ENCODE measurements around a stretch of chr20.

DNA sequence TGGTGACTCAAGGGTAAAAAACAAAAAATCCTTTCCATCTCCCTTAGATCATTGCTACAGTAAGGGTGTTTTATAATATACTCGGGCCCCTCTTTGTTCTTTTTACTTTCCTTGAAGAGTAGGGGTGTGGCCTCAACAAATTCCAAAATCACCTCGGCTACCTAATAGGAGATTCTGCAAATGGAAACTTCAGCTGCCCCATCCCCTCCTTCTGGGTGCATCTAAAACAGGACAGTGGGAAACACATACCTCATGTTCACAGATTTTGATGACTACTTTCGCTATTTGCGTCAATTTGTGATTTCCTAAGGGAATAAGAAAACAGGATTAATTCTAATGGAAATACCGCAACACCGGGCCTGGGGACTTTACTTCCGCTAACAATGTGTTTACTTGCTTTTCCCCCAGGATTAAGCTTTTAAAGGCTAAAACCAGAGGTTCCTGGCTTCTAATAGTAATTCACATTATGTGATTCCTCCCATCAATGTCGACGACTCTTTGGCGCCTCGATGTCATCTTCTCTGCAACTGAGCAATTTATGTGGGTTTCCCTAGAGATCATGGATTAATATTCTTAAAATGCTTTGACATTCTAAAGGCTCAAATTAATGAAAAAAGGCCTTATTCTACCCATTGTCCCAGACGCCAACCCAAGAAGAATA, 69.4 kb downstream of the ZMYND8 start:
- PRO-cap, 7 experiments: no peak in any of the 7 experiments
- RAMPAGE, long total RNA, 2 experiments: no peak in any of the 2 experiments

GRCh38 chr20:47312870-47313233, 43.6 kb downstream of the ZMYND8 start:
- PRO-cap, 7 experiments: no peak in any of the 7 experiments
- RAMPAGE, long total RNA, 2 experiments: no peak in any of the 2 experiments

DNA sequence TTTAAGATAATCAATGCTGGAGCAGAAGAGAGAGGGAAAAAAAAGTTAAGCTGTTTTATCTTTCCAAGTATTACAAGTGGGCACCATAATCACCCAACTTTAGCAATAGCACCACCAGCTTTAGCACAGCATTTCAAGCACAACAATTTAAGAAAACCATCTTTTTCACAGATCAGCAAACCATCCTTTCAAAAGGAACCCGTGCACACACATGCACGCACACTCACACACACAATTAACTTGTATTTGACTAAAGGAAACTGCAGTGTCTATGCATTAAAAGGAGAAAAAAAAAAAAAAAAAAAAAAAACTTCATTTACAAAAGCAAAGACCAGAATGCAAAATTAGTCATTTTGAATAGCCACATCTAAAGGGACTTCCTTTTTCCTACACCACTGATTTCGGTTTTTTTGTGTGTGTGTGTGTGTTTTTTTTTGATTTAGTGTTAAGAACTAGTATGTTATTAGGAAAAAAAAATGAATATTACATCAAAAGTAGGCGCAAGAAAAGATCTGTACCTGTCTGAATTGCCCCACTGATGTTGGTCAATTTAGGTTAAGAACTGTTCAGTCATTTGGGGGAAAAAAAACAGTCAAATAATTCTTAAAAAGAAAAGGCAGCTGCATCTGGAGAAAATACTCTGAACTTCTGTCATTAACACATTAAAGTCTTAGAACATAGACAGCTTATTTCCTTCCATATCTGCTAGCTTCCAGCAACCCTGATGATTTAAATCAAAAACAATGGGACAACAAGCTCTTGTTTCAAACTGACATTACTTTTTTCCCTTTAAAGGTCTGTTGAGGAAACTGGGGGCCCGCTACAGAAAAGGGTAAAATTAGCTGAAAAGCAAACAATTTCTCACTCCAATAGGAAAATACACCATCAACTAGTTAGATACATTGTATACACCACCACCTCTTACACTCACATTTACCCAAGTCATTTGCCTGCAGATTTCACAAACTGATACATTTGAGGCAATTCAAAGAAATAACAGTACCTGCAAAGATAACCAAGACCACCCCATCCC, 6.1 kb downstream of the ZMYND8 start:
- PRO-cap, 7 experiments: no peak in any of the 7 experiments
- RAMPAGE, long total RNA, 2 experiments: no peak in any of the 2 experiments

DNA sequence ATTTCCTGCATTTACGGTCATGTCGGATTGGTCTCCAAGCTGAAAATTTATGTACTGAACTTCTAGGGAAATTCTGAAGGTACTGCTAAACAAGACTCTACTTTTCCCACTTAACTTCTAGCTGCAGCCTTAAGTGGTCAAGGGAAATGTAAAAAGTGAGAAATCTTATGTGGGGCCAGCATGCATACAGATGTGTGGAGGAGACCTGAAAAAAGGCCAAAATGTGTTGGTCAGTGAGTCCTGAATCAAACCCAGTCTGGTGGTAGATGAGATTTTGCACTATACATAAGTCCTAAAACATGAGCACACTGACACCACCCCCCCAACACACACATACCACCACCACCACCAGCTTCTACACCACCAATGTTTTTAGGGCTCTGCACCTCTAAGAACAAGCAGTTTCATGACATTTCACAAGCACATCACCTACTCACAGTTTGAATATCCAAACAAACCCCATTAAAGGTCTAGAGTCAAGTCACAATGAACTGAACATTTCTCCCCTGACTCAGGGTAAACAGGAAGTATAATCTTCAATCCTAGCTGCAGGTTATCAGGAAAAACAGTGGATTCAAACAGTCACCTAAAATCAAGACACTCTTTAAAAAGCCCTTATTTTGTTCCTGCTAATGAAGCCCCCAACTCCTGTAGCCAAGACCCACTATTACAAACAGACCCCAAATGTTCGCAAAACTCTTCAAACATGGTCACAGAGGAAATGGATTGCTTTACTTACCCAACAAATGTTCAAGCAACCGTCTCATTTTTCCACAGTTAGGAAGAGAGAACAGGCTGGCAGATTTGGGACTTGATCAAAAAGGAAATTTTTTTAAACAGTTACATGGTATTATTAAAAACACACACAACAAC, 1.6 kb downstream of the ZMYND8 start:
- PRO-cap, 7 experiments: peak in 1 of 7 experiments; most common plus-strand start position 568 of the sequence (in 1)
- RAMPAGE, long total RNA, 2 experiments: start-site peak on the minus strand in 1 of 2 experiments, centred at position 794 of the sequence, 8 reads per replicate

GRCh38 chr20:47360164-47361428, 4.1 kb upstream of the ZMYND8 start:
- PRO-cap, 7 experiments: peak in 7 of 7 experiments; most common plus-strand start chr20:47360800 (in 5); most common minus-strand start chr20:47360855 (in 7)
- RAMPAGE, long total RNA, 2 experiments: start-site peak on the minus strand in 1 of 2 experiments, at chr20:47360858-47360863 at its widest, 15 reads per replicate

DNA sequence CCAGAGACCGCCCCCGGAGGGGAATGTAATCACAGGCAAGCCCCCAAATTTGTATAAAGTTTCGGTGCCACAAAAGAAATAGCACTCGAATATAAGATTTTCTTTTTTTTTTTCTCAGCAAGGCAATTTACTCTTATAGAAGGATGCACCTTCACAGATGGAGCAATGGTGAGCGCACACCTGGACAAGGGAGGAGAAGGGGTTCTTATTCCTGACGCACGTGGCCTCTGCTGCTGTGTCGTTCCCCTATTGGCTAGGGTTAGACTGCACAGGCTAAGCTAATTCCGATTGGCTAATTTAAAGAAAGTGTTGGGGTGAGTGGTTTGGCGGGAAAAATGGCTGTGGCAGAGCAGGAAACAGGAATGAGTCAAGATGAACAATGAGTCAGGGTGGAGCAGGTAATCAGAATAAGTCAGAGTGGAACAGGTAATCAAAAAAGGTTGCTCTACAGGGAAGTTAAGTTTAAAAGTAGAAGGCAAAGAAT, 19.6 kb downstream of the NCOA3 start:
- PRO-cap, 7 experiments: no peak in any of the 7 experiments
- RAMPAGE, long total RNA, 2 experiments: no peak in any of the 2 experiments

DNA sequence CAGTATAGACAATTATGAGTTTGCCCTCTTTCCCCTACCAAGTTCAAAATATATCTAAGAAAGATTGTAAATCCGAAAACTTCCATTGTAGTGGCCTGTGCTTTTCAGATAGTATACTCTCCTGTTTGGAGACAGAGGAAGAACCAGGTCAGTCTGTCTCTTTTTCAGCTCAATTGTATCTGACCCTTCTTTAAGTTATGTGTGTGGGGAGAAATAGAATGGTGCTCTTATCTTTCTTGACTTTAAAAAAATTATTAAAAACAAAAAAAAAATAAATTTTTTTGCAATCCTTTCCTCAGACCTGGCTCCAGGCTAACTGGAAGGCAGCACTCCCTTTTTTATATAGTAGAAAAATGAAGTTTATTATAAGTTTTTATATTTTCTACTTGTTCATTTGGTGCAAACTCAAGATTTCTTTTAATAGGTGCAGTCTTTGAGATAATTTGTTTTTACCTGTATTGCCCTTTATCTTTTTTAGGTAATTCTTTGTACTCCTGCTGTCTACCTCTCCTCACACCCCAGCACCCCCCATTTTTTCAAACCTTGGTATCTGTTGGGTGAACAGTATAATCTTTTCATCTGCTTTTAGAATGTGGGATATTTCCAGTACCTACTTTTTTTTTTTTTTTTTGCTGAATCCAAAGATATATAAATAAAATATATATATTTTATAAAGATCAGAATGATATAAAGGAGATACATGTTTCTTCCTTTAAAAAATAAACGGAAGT, 129.6 kb downstream of the SULF2 start:
- PRO-cap, 7 experiments: no peak in any of the 7 experiments
- RAMPAGE, long total RNA, 2 experiments: no peak in any of the 2 experiments

DNA sequence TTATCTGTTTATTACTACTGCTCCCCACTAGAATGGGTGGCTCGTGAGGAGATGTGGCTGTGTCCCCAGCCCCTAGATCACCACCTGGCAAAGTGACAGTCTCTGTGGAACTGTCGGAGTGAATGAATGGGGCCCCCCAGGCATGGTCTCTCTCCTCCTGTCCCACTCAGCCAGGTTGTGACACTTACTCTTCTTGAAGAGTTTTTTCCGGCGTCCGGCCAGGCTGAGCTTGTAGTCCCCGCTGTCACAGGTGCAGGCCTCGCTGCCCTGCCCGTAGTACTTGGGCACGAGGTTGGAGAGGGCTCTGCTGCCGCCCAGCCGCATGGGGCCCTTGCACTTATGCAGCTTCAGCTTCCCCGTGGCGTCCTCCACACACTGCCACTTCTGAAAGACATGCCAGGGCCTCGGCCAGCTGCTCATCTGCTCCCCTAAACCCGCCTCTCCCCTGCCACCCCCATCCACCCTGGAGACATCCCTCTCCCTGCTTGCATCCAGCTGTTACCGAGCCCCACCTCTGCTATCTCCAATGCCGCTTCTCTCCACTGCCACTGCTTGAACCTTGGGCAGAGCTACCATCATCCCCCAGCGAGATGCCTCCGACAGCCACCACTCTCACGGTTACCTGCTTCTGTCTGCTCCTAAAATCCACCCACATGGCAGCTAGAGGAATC, 113.1 kb downstream of the SULF2 start:
- PRO-cap, 7 experiments: no peak in any of the 7 experiments
- RAMPAGE, long total RNA, 2 experiments: no peak in any of the 2 experiments

DNA sequence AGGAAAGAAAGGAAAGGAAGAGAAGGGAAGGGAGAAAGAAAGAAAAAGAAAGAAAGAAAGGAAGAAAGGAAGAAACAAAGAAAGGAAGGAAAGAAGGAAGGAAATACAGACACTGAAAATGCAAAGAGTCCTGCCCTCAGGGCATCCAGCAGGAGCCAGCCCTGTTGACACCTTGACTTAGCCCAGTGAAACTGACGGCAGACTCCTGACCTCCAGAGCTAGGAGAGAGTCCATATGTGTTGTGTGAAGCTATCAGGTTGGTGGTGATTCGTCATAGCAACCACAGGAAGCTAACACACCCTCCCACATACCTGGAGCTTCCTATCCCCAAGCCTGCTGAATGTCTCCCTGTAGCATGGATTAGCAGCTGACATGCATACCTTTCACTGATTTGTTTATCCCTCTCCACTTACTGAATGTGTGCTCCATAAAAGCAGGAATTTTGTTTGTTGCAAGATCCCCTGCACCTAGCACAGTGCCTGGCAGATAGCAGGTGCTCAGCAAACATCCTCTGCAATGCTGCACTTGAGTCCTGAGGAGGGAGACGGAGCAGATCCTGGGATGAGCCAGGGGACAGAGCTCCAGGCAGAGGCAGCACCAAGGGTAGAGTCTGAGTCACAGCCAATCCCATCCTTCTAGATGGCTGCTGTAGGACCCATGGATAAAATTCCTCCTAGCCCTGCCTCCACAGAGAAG, 59.0 kb upstream of the SULF2 start:
- PRO-cap, 7 experiments: no peak in any of the 7 experiments
- RAMPAGE, long total RNA, 2 experiments: no peak in any of the 2 experiments

- PRO-cap, 7 experiments: no peak in any of the 7 experiments
- RAMPAGE, long total RNA, 2 experiments: no peak in any of the 2 experiments
Observed at GRCh38 chr20:47912117-47912477, 126.8 kb upstream of the SULF2 start.

DNA sequence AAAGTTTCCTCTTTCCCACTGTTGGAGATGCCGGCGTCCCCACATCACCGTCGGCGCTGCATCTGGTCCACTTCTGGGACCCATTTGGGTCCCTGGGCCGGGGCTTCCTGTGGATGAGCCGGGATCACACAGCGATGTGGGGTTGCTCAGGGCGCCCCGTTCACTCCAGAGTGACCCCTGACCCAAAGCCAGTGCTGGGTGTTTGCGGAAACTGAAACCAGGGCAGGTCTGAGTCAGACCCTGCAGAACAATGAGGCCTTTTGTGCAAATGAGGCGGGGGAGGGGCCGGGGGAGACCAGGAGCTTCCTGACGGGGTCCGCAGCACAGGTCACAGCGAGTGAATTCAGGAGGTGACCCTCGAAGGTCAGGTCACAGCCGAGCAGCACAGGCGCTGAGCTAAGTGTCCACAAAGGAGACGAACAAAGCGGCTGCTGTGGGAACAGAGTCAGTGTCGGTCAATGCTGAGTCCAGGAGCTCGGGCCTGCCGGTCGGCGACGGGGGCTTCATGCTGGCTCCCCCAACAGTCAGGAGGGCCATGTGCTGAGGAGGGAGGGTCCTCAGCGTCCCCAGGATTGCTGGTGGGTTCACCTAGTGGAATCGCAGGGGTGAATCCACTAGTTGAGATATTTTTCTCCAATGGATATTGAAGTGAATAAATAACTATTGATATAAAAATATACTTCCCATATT, 188.2 kb upstream of the SULF2 start:
- PRO-cap, 7 experiments: no peak in any of the 7 experiments
- RAMPAGE, long total RNA, 2 experiments: no peak in any of the 2 experiments

DNA sequence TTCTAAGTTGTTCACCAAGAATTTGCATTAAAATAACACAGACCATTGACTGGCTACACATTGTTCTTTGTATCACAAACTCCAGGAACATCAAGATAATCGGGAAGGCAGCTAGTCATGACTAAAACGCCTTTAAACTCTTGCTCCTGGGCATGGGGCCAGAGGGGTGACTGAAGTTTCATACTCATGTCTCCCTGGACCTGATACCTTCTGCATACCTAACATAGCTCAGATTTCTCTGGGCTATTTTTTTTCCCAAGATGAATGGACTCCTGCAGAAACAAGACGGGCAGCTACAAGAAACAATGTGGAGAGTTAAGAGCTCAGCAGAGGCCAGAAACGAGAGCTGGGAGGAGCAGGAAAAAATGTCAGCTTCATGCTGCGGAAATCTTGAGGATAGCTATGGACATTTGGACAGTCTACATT, 289.4 kb downstream of the PREX1 start:
- PRO-cap, 7 experiments: no peak in any of the 7 experiments
- RAMPAGE, long total RNA, 2 experiments: no peak in any of the 2 experiments

GRCh38 chr20:48622262-48622857, 205.4 kb downstream of the PREX1 start:
- PRO-cap, 7 experiments: peak in 3 of 7 experiments; most common plus-strand start chr20:48622608 (in 2); most common minus-strand start chr20:48622573 (in 3)
- RAMPAGE, long total RNA, 2 experiments: no peak in any of the 2 experiments

- PRO-cap, 7 experiments: no peak in any of the 7 experiments
- RAMPAGE, long total RNA, 2 experiments: no peak in any of the 2 experiments
Observed at GRCh38 chr20:48636195-48636845, 191.5 kb downstream of the PREX1 start.

DNA sequence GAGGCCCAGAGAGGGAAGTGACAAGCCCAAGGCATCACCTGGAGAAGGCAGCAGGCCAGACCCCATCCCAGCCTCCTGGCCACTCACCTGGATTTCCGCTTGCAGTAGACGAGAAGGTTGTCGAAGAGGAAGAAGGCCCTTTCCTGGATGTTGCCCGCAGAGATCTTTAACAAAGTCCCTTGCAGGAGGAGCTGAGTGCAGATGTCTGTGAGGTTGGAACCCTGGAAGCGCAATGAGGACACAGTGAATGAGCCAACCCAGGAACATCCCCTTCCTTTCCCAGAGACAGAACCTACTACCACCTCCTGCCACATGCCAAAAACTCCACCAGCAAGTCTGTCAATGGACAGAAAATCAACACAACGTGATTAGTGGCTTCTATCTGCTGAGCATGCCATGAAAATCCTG, 127.1 kb downstream of the PREX1 start:
- PRO-cap, 7 experiments: no peak in any of the 7 experiments
- RAMPAGE, long total RNA, 2 experiments: no peak in any of the 2 experiments

DNA sequence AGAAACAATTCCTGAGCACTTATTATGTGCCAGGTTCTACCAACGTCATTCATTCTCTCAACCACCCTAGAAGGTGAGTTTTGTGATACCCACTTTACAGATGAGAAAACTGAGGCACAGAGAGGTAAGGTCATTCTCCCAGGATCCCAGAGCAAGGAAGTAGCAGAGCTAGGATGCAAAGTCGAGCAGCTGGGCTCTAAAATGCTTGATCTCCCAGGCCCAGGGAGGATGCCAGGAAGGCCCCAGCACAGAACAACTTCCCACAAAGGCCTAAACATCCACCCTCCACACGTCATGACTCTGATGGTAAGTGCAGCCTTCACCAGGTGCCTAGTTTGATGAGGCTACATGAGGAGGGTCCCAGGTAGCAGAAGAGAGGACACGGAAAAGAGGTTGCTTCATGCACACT, 85.5 kb downstream of the PREX1 start:
- PRO-cap, 7 experiments: no peak in any of the 7 experiments
- RAMPAGE, long total RNA, 2 experiments: no peak in any of the 2 experiments

DNA sequence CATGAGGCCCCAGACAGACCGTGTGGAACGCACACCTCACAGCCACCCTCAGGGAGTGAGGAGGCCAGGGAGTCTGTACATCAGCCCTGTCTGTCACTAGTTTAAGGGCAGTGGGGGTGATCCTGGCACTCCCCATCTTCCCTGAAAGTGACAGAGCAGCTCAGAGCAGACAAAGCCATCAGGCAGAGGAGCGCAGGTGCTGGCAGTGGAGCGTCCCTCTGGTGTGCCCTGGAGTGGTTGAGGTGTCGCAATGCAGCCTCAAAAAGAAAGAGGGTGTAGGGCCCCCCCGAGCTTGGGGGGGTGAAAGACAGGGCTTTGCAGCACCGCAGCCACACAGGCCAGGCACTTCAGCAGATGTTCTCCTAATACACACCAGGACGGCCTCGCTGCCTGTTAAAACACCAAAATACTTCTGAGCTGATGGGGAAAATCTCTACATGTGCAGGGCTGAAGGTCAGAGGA, 69.6 kb downstream of the PREX1 start:
- PRO-cap, 7 experiments: no peak in any of the 7 experiments
- RAMPAGE, long total RNA, 2 experiments: no peak in any of the 2 experiments

DNA sequence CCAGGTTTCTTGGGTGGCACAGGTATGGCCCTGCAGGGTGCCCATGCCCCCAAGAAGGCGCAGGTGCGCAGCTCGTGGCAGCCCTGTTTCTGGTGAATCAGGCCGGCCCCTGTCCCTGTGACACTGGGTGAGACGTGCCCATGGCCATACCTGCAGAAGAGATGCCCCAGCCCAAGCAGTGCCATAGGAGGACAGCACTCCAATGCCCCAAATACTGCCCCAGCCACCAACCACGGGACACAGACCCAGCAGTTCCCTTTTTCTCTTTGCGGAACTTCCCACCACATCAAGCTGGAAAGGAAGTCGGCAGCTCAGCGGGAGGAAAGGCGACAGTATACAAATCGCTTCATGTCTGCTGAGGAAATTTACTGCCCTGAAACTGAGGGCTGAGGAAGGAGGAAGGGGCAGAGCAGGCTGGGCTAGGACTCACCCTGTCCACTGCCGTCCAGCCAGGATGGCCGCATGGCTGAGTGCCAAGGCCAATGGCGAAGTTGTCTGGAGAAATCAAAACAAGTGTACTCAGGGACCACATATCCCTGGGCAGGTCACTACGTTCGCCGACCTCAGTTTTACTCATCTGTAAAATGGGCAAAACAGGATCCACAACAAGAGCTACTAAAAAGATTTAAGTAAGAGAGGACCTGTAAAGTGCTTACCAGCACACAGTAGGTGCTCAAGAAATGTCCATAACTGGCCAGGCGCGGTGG, 55.4 kb downstream of the PREX1 start:
- PRO-cap, 7 experiments: no peak in any of the 7 experiments
- RAMPAGE, long total RNA, 2 experiments: no peak in any of the 2 experiments

GRCh38 chr20:48822734-48823466, 4.9 kb downstream of the PREX1 start:
- PRO-cap, 7 experiments: peak in 5 of 7 experiments; most common plus-strand start chr20:48823132 (in 5)
- RAMPAGE, long total RNA, 2 experiments: no peak in any of the 2 experiments

DNA sequence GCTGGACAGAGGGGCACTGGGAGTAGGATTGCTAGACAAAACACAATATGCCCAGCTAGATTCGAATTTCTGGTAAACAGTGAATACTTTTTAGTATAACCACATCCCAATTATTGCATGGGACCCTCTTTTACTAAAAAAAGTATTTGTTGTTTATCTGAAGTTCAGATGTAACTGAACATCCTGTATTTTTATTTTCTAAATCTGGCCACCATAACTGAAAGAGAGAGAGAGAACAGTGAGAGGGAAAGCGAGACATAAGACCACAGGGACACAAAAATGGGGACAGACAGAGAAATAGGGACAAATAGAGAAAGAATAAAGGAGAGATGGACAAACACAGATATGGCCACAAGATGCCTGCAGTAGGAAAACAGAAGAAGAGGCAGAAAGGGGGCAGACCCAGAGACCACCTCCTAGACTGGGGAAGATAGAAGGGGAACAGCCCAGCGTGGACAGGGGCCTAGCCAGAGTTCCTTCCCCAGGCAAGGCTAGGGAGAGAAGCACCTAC, 7.7 kb upstream of the ARFGEF2 start:
- PRO-cap, 7 experiments: no peak in any of the 7 experiments
- RAMPAGE, long total RNA, 2 experiments: no peak in any of the 2 experiments